IMR-90 (cell line): ENCODE data around the gene RFC5.

GRCh38 chr12:115398120-115399070, 714.4 kb upstream of the TBX3 start:
- RRBS = no CpG with 5 or more reads among the region's 9 CpGs
CAGE:
- cytosol, long polyA plus RNA = no peak
- long polyA plus RNA = no peak
- nucleus, long polyA plus RNA = no peak

GRCh38 chr12:115464015-115464436, 780.1 kb upstream of the TBX3 start:
- RRBS = no CpG with 5 or more reads among the region's 6 CpGs
CAGE:
- cytosol, long polyA plus RNA = no peak
- long polyA plus RNA = no peak
- nucleus, long polyA plus RNA = no peak

DNA sequence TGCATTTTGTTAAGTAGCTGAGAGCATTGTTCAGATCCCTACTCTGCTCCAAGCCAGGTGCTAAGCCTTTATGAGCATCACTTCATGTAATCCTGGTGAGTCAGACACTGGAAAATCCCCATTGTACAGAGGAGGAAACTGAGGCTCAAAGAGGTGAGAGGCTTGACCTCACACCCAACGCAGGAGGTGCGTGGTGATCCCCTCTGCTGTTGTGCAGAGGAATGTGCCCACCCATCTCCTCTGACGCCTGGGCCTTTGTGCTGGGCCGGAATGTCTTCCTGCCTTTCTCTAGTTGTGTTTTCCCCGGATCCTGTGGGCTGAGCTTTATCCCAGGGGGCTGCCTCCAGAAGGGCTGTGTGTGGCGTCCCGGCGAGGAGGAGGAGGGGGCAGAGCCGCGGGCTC, 653.8 kb downstream of the MED13L start:
- RRBS = 8% methylated on average over 3 of the region's 10 CpGs
CAGE:
- cytosol, long polyA plus RNA = no peak
- long polyA plus RNA = no peak
- nucleus, long polyA plus RNA = no peak

GRCh38 chr12:115959597-115960527, 317.6 kb downstream of the MED13L start:
- RRBS = no CpG with 5 or more reads among the region's 3 CpGs
CAGE:
- cytosol, long polyA plus RNA = no peak
- long polyA plus RNA = no peak
- nucleus, long polyA plus RNA = no peak

DNA sequence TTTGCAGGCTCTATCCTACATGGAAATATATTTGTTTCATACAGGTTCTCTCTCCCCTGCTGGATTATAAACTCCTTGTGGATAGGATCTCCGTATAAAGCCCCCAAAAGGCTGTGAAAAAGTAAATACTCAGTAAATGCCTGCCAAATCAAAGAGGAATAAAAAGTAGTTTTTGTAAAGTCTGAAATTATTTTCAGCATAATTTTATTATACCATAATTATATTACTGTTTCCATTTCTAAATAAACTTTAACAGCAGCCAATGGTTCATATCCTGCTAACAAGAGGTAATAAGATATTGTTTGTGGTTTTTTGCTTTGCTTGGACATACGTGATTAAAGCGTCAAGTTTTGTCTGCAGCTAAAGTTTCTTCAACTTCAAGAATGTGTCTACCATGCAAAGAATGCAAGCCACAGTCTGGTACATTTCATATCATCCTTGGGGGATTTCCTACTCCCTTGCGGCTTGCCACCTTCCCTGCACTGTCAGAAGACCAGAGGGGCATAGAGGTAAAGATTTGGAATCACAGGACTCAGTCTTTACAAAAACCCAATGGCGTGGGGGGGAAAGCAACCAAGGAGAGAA, 125.3 kb downstream of the MED13L start:
- RRBS = no CpG with 5 or more reads among the region's 5 CpGs
CAGE:
- cytosol, long polyA plus RNA = no peak
- long polyA plus RNA = no peak
- nucleus, long polyA plus RNA = no peak

DNA sequence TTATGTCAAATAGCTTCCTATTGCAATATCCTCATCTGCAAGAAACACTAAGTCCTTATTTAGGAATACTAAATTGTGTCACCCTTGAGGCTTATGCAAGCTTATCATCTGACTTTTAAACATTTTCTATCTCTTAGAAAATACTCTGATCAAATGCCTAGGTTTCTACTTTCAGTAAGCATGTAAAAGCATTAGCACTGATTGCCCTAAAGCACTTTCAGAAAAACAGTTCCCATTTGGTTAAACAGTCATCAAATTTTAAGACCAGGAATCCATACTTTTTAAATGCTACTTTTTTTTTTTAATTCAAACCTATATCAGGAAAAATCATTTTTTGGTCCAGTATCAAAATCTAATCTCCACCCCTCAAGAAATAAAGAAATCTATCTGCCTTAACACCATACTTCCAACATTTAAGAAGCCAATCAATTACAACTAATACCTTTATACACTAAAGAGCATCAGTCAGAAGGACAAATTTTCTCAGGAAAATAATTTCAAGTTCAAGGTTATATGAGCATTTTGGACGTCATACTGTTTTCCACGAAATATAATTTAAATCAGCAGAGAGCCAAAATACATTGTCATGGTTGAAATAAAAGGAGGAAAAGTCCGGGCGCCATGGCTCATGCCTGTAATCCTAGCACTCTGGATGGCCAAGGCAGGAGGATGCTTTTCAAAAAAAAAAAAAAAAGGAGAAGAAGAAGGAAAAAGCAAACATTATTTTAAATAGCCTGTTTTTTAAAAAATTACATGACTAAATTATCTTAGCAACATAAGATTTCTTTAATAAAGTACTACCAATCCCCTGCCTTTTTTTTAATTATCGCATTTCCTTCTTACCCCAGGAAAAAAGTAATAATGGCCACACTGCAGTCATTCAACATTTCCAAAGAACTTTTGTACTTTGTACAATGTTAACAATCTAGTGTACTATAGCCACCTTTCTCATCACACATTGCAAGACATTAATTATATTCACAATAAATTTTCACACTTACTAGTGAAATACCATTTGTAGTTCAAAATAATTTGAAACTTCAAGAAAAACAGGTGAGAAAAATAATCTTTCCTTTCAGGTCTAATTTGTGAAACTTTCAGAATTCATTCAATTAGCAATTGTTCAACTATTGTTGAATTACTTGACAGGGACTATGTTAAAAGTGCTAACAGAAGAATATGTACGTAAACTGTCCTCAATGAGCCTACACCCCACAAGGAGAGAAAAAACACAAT, 77.7 kb downstream of the MED13L start:
- RRBS = no CpG with 5 or more reads among the region's 6 CpGs
CAGE:
- cytosol, long polyA plus RNA = no peak
- long polyA plus RNA = no peak
- nucleus, long polyA plus RNA = no peak

- RRBS = no CpG with 5 or more reads among the region's 12 CpGs
CAGE:
- cytosol, long polyA plus RNA = no peak
- long polyA plus RNA = no peak
- nucleus, long polyA plus RNA = no peak
Observed at GRCh38 chr12:116276326-116276531, 1.3 kb downstream of the MED13L start.

- RRBS = no CpG with 5 or more reads among the region's 1 CpG
CAGE:
- cytosol, long polyA plus RNA = no peak
- long polyA plus RNA = no peak
- nucleus, long polyA plus RNA = no peak
Observed at GRCh38 chr12:116325296-116325586, 47.7 kb upstream of the MED13L start.

GRCh38 chr12:116528932-116529504, 30.2 kb upstream of the MAP1LC3B2 start:
- RRBS = no CpG with 5 or more reads among the region's 9 CpGs
CAGE:
- cytosol, long polyA plus RNA = no peak
- long polyA plus RNA = no peak
- nucleus, long polyA plus RNA = no peak

- RRBS = no CpG with 5 or more reads among the region's 9 CpGs
CAGE:
- cytosol, long polyA plus RNA = no peak
- long polyA plus RNA = no peak
- nucleus, long polyA plus RNA = no peak
Observed at GRCh38 chr12:116582694-116582972, 23.5 kb downstream of the MAP1LC3B2 start.

GRCh38 chr12:116708703-116709660, 28.9 kb downstream of the SPRING1 start:
- RRBS = no CpG with 5 or more reads among the region's 28 CpGs
CAGE:
- cytosol, long polyA plus RNA = no peak
- long polyA plus RNA = no peak
- nucleus, long polyA plus RNA = no peak

DNA sequence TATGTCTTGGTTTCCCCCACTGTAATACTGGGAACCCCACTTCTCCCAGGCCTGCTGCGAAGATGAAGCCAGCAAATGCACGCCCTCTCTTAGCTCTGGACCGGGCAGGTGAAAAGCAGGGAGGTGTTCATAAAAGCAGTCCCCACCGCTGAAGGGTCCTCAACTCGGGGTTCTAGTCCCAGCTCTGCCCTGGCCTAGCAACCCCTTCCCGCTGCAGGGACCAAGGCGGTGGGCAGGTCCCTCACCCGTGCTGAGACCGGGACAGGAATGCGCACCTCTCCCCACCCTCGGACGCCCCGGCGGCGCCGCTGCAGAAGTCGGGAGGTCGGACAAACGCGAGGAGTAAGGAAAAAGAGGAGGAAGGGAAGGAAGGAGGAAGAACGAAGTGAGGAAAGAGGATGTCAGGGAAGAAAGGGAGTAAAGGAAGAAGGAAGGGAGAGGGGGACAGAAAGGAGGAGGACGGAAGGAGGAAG, 866 bp downstream of the SPRING1 start:
- RRBS = 0% methylated on average over 4 of the region's 22 CpGs
CAGE:
- cytosol, long polyA plus RNA = no peak
- long polyA plus RNA = no peak
- nucleus, long polyA plus RNA = no peak

GRCh38 chr12:117142819-117143797, 43.9 kb upstream of the TESC start:
- RRBS = 47% methylated on average over 4 of the region's 32 CpGs
CAGE:
- cytosol, long polyA plus RNA = no peak
- long polyA plus RNA = no peak
- nucleus, long polyA plus RNA = no peak

GRCh38 chr12:117155244-117155995, 34.9 kb downstream of the FBXO21 start:
- RRBS = 65% methylated on average over 15 of the region's 46 CpGs
CAGE:
- cytosol, long polyA plus RNA = no peak
- long polyA plus RNA = no peak
- nucleus, long polyA plus RNA = no peak

- RRBS = 2% methylated on average over 5 of the region's 61 CpGs
CAGE:
- cytosol, long polyA plus RNA = start-site peak on the plus strand at chr12:118016703-118016780, 166 and 266 reads in 2 replicates
- long polyA plus RNA = start-site peak on the plus strand at chr12:118016716-118016768, 97 and 175 reads in 2 replicates
- nucleus, long polyA plus RNA = start-site peak on the plus strand at chr12:118016703-118016770, 699 and 276 reads in 2 replicates
Observed at GRCh38 chr12:118016421-118017258, at the start of gene RFC5. TSS of gene RFC5 (plus strand) at chr12:118016703.

GRCh38 chr12:118053034-118054010, 7.7 kb downstream of the WSB2 start:
- RRBS = no CpG with 5 or more reads among the region's 10 CpGs
CAGE:
- cytosol, long polyA plus RNA = no peak
- long polyA plus RNA = no peak
- nucleus, long polyA plus RNA = no peak

DNA sequence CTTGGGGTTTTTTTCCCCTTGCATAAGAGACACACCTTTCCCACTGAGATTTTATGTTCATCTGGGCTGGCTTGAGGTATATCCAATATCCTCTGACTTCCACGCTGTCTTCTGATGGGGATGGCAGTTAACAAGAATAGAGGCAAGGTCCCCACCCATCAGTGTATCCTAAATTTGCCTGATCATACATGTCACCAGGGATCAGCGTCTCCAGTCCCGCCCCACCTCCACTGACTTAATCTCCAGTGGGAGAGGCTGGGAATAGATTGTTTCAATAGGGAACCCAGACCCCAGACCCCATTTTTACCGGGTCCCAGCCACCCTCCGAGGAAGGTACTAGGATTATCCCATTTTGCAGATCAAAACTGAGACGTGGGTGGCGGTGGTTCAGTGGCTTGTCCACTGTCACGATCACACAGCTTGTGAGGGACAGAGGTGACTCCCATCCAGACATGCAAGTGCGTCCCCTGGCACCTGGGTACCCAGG, 742 bp downstream of the WSB2 start:
- RRBS = no CpG with 5 or more reads among the region's 9 CpGs
CAGE:
- cytosol, long polyA plus RNA = no peak
- long polyA plus RNA = no peak
- nucleus, long polyA plus RNA = no peak

DNA sequence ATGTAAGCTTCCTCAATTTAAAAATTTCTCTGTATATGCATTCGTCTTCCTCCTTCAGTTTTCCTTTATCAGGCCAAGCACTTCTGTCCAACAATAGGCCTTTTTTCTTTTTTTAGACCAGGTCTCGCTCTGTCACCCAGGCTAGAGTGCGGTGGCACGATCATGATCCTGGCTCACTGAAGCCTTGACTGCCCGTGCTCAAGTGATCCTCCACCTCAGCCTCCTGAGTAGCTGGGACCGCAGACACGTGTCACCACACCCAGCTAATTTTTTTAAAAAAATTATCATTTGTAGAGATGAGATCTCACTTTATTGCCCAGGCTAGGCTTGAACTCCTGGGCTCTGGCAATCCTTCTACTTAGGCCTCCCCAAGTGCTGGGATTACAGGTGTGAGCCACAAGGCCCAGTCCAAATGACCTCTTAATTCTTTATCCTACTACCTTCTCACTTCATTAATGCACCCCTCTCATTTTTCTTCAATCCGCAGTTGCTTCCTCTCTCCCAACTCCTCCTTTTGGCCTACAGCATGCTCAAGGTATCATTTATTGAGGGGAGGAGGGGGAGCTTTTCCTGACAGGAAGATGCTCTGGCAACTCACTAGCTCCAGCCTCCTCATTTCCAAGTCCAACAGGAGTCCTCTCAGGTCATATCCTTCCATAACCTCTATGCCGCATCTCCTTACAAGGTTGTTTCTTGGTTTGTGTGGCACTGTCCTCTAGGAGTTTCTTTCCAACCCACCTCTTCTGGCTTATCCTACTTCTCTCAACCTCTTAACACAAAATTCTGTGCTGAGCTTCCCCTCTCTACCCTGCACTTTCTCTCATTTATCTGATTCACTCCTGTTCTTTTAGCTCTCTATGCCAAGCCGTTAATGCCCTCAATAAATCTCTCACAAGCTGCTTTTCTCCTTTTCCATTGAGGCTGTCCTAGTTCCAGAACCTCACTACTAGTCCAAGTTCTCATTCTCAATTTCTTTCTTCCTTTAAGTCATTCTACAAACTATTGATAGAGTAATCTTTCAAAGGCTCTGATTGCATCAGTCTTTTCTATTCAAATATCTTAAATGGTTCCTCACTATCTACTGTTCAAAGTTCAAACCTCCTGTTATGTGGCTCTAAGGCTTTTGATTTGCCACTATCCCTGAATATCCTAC, 25.4 kb downstream of the TAOK3 start:
- RRBS = no CpG with 5 or more reads among the region's 10 CpGs
CAGE:
- cytosol, long polyA plus RNA = no peak
- long polyA plus RNA = no peak
- nucleus, long polyA plus RNA = no peak

DNA sequence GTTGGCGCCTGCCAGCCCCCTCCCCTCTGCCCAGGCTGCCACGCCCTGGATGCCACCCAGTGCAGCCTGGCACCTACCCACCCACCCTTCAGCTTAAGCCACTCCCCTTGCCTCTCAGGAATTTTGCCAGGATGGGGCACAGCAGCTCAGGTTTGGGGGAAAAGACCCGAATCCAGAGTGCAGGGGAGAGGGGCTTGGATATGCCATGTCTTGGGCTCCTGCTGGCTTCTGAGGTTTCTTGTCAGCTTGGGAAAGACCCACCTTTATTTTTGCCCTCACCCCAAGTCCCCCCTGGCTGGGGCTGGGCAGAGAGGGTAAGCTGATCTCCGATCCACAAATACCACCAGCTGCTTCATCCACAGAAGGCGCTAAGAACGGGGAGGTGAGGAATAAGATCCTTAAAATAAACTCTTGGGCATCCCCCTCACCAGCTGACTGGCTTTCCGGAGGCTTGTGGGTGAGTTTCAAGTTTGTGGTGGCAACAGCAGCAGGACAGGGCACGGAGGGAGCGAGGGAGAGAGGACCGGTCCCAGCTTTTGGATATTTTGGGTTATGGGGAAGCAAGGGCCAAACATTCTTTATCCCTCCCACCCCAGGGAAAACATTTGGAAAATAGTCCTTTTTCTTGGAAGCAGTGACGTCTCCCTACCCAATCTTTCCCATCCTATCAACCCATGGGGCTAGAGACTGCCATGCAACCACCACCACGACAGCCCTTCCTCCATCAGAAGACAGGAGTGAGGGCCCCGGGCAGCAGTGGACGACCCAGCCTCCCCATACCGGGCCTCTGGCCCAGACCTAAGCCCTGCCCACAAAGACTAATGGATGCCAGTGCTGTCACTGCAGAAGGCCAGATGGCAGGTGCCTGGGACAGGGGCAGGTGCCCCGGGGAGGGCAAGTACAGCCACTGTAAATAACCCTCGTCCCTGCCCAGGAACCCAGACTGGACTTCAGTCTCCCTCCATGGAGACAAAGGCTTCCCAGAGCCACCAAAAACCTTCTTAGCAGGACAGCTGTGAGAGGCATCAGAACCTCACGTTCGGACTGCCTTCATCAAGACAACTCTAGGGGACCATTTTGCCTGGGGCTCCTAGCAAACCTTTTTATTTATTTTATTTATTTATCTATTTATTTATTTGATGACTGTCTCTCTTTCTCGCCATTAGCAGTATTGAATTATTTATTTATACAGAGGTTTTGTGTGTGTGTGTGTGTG, 20.6 kb upstream of the HSPB8 start:
- RRBS = 28% methylated on average over 3 of the region's 20 CpGs
CAGE:
- cytosol, long polyA plus RNA = no peak
- long polyA plus RNA = no peak
- nucleus, long polyA plus RNA = no peak

DNA sequence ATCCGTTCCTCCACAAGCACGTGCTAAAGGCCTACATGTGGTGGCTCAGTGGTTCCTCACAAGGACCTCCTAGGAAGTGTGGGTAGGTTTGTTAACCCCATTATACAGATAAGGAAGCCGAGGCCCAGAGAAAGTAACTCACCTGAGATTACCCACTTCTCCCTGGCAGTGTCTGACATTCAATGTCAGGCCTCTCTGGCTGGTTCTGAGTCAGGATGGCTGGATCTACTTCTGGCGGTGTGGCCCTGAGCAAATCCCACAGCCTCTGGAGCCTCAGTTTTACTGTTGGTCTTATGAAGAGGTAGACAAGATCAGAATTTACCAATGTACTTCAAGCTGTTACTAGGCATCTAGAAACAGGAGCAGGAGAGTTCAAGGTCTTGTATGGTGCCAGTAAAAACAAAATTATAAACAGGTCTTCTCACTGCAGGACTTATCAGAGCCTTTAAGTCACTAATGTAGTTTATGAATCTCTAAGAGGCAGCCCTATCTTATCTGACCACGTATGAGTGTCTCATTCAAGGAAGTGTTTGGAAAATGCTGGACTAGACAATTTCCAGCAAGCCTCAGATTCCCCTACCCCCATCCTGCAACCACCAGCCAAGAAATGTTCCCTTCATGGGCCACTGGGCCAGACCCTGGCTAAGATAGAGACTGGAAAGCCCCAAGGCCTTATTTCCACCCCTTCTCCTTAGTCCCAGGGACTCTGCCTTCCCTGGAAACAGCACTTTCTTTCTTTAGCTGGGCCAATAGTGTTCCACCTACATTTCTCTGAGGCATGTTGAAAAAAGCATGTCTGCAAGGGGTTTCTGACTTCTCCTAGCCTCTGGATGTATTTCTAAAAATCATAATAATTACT, 4.2 kb downstream of the HSPB8 start:
- RRBS = no CpG with 5 or more reads among the region's 5 CpGs
CAGE:
- cytosol, long polyA plus RNA = no peak
- long polyA plus RNA = no peak
- nucleus, long polyA plus RNA = no peak